ENCODE measurements around a stretch of chr14.

DNA sequence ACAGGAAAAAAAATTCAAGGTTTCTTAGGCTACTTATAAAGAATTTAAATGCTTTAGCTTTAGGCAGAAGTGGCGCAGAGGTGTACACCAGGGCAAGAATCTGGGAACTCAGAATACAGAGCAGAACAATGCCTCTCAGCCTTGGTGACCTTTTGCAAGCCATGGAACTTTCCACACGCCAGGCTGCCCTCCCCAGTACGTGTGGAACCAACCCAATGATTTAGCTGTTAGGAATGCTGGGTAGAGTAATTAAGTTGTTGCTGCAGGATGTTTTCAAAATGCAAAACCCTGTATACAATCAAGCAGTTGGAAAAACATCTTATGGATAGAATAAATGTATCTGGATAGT is 19.3 kb downstream of the PPP1R36 start:
- RRBS: no CpG with 5 or more reads among the region's 3 CpGs

- RRBS: no CpG with 5 or more reads among the region's 9 CpGs
Measured at GRCh38 chr14:64673214-64673642, 31.0 kb upstream of the PLEKHG3 start.

DNA sequence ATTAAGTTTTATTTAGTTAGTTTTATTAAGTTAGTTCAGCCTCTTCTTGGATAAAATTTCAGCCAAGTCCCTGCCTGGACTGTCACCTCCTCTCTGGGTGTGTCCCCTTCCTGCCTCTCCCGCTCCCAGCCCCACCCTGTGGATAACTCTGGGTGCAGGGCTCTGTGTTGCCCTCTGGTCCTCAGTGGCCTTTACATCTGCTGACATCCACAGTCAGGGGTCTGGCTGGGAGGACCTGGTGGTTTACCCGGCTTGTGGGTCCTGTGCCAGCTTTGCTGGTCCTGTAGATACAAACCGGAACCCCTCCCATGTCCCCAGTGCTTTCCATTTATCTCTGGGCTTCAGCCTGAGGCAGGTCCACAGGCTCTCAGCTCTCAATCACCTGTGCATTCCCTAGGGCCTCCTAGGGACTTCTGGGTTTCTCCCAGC is 28.9 kb upstream of the PLEKHG3 start:
- RRBS: no CpG with 5 or more reads among the region's 3 CpGs

GRCh38 chr14:64702951-64703588 is 1.2 kb upstream of the PLEKHG3 start:
- RRBS: no CpG with 5 or more reads among the region's 27 CpGs

DNA sequence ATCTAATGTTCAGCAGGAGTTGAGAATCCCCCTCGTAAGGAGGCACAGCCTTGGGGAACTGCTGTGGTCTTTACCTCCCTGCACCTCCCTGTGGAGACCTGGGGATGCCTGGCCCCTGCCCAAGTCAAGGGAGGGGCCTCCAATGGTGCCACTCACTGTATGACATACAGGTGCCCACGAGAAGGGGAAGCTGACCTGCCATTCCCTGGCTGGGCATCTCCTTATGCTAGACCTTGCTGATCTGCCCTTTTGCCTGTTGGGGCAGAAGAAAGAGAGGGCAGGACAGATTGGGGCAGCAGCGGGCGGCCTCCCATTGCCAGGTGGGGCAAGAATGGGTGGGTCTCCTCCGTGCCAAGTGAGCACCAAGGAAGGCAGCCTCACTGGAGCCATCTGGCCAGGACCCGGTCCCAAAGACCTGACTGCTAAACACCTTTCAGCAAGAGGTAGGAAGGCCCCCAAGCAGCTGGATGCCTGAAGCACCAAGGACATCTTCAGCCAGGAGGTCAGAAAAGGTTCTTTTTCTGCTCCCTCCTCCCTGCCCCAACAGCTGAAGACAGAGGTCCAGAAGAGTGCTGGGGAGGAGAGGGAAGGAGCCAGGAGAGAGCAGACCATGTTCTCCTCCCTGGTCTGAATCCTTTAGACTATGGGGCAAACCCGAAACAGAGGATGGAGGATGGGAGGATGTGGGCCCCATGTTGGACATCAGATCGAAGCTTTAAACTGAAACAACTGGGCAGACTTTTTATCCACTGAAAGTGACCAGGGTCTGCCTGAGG is 50.5 kb downstream of the PLEKHG3 start:
- RRBS: no CpG with 5 or more reads among the region's 8 CpGs

DNA sequence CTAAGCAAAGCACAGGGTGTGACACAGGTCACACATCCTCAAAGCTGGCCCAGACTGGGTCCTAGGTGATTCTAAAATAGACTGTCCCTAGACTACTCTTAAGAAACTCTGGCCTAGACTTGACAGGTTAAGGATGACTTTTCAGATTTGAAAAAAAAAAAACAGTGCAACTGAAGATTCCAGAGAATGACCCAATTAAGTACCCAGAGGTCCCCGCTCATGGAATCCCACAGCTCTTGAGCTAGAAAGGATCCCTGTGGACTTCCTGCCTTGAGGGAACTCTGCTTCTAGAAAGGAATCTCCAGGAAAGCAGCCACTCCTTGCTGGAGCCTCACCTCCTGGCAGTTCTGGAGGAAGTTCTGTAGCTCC is 81.0 kb downstream of the PLEKHG3 start:
- RRBS: no CpG with 5 or more reads among the region's 1 CpG

DNA sequence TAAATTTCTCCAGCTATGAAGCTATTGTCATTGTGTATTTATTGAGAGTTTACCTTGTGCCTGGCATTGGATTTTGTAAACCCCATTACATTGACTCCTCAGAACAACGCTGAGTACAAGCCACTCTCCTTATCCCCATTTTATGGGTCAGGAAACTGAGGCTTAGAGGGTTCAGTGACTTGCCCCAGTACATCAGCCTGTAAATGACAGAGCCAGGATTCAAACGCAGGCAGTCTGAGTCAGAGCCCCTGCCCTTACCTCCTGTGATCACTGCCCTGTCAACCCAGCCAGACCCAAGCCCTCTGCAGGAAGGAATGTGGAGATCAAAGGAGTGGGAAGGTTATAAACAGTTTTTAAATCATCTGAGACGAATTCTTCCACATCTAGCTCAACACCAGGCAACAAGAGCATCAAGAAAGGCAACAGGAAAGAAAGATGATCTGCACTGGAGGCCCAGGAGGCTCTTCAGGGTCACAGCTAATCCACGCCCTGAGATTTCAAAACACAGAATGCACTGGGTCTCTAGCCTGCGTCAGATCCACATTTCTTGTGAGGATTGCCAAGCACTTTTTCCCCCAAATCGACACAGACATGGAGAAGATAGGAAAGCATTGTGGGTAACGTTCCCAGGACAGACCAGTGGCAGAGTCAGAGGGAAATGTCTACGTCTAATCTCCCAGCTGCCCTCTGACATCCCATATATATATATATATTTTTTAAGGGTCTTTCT is 38.5 kb downstream of the SPTB start:
- RRBS: no CpG with 5 or more reads among the region's 8 CpGs

GRCh38 chr14:64970782-64971361 is 1.3 kb downstream of the RAB15 start:
- RRBS: no CpG with 5 or more reads among the region's 4 CpGs

GRCh38 chr14:65070319-65070885 is 31.9 kb downstream of the MAX start:
- RRBS: no CpG with 5 or more reads among the region's 12 CpGs

DNA sequence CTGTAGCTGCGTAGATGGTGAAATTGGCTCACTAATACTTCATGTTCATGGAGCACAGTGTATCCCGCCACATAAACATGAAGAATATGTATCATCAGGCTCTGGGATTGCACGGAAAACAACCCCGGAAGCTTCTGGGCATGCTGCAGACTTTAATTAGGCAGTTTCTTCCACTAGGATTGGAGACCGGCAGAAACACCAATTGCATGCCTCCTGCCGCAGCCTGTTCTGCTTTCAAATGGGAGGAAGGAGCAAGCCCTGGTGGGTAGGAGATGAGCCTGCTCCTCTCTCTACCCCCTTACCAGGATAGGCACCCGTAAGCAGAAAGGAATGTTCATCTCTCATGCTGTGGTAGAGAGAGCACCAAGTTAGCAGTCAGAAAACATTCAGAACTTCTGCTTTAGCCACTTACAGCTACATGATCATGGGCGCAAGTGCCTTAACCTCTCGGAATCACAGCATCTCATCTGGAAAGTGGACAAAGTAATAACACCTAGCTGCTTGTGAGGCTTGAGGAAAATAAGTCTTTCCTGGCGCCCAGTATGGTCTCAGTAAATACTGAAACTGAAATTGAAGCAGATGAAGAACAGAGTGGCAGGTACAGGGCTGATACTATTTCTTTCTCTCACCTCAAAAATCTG is 129.9 kb upstream of the FUT8 start:
- RRBS: 17% methylated on average over 3 of the region's 10 CpGs

DNA sequence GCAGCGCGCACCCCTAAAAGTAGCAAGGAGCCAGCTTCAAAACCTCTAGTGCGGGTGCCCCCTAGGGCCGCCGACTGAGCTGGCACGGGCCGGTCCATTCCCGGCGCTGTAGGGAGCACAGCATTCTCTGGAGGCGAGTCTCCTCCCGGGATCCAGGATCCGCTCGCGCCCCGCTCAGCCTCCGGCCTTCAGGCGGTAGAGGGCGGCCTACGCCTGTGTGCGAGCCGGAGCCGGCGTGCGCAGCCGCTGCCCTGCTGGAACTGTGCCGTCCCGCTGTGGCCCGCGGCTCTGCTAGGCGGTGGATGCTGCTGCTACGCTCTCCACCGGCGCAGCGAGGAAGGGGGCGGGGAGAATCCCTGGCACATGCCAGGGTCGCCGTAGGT is 256 bp upstream of the FUT8 start:
- RRBS: 2% methylated on average over 26 of the region's 37 CpGs

DNA sequence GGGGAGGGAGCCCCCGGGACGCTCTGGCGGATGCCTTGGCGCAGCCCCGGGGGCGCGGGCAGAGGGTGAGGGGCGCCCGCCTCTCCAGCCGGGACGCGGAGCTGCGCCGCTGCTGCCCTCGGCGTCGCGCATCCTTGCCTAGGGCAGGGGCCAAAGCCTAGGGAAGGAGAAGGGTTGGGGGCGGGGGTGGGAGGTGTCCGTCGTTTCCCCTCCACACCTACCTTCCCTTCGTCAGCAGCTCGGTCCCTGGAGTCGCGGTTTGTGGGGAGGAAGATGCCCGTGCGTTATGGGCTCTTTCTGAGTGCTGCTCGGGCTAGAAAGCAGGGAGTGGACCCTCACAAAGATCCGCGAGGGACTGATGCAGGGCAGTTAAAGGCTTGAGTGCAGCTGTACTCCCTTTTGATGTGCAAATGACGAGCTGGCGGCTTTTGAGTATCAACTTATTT is 862 bp downstream of the FUT8 start:
- RRBS: 2% methylated on average over 6 of the region's 32 CpGs

GRCh38 chr14:65753413-65753747 is 340.9 kb downstream of the FUT8 start:
- RRBS: no CpG with 5 or more reads among the region's 2 CpGs

DNA sequence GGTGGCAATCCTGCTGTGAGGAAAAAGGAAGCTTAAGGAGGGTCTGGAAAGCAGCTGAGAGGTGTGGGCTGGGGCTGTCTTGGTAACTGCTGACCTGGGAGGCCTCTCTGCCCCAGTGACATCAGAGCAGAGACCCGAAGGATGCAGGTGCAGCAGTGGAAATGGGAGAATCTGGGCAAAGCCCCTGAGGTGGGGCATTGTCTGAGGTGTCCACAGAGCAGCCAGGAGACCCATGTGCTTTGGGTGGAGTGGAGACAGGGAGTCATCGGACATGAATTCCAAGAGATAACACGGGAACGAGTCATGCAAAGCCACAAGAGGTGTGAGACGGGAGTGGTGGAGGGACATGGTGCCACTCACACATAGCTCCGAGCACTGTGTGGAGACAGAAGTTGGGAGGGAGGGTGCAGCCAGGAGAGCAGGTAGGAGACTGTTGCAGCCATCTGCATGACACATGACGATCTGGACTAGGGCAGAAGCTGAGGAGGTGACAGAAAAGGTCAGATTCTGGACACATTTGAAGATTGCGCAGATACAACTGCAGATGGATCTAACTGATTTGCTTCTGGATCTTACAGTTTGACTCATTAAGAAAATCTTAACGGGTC is 379.6 kb downstream of the FUT8 start:
- RRBS: no CpG with 5 or more reads among the region's 9 CpGs

GRCh38 chr14:65898795-65899030 is 486.2 kb downstream of the FUT8 start:
- RRBS: no CpG with 5 or more reads among the region's 3 CpGs

- RRBS: no CpG with 5 or more reads among the region's 11 CpGs
Measured at GRCh38 chr14:65927880-65928467, 515.4 kb downstream of the FUT8 start.

DNA sequence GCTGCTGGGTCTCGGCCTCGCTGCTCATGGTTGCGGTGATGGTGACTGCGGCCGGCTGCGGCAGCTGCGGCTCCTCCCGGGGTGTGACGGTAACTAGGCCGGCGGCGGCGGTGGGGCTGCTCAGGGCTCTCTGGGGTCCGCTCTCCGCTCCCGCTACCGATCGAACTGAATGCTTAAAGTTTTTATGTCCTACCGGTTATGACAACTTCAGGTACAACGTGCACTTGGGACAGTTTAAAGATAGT is 472.5 kb upstream of the CCDC196 start:
- RRBS: 45% methylated on average over 2 of the region's 20 CpGs

- RRBS: no CpG with 5 or more reads among the region's 6 CpGs
Measured at GRCh38 chr14:66280927-66281345, 205.2 kb upstream of the CCDC196 start.

GRCh38 chr14:66422552-66422885 is 63.7 kb upstream of the CCDC196 start:
- RRBS: no CpG with 5 or more reads among the region's 1 CpG

- RRBS: no CpG with 5 or more reads among the region's 5 CpGs
Measured at GRCh38 chr14:66700948-66701647, 193.2 kb downstream of the GPHN start.

Measured in mononuclear cell (primary cell).